Cardiac fibroblast (primary cell): ENCODE results near the genes ERO1A and FERMT2.

GRCh38 chr14:51871948-51872221 lies 11.5 kb downstream of the GNG2 start:
- RRBS: no CpG with 5 or more reads among the region's 2 CpGs

DNA sequence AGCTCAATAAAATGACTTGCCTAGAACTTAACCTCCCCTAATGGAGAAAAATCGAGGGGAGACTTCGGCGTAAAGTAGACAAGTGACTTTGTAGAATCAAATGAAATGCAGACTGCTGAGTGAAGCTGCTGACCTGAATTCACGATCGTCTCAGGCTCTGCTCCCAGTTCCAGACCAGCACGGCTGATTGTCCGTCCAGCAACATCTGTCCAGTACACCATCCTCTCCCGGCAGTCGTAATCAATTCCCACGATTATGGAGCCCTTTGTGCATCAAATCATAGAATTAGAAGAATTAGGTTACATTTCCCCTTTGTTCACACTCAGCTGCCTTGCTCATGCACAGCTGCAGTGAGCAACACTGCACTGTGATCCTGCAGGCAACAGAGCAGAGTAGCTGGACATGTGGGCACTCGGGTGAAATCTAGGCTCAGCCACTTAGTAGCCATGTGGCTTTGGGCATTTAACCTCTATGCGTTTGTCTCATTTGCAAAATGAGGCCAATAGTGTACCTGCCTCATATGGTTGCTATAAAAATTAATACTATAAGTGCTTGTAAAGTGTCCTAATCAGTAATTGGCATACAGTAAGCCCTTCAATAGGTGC lies 22.2 kb downstream of the RTRAF start:
- RRBS: no CpG with 5 or more reads among the region's 12 CpGs

DNA sequence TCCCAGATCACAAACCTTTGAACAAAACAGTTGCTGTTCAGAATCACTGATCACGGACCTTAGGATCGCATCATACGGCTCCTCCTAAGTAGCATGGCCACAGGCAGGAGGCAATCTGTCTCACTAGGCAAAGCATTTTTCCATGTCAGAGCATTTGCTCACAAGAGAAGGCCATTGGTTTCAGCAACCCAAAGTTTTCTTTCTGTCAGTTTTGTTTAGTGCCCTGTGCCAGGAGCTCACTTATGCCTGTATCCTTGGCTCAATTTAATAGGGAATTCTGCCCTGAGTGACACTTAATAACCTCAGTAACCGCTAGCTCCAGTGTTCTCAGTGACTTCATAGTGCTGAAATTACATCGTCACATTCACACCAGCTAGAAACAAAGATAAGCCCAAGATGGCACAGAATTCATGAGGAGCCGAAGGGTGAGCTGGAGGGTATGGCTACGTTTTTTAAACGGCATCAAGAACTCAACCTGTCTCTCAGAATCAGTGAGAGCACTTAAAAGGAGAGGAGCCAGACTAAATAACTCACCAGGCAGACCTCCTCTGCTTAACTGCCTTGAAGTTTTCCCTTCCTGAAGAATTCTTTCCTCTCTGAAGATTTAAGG lies 37.0 kb downstream of the PTGER2 start:
- RRBS: no CpG with 5 or more reads among the region's 8 CpGs

GRCh38 chr14:52659603-52660349 lies 35.6 kb downstream of the ERO1A start:
- RRBS: no CpG with 5 or more reads among the region's 4 CpGs

DNA sequence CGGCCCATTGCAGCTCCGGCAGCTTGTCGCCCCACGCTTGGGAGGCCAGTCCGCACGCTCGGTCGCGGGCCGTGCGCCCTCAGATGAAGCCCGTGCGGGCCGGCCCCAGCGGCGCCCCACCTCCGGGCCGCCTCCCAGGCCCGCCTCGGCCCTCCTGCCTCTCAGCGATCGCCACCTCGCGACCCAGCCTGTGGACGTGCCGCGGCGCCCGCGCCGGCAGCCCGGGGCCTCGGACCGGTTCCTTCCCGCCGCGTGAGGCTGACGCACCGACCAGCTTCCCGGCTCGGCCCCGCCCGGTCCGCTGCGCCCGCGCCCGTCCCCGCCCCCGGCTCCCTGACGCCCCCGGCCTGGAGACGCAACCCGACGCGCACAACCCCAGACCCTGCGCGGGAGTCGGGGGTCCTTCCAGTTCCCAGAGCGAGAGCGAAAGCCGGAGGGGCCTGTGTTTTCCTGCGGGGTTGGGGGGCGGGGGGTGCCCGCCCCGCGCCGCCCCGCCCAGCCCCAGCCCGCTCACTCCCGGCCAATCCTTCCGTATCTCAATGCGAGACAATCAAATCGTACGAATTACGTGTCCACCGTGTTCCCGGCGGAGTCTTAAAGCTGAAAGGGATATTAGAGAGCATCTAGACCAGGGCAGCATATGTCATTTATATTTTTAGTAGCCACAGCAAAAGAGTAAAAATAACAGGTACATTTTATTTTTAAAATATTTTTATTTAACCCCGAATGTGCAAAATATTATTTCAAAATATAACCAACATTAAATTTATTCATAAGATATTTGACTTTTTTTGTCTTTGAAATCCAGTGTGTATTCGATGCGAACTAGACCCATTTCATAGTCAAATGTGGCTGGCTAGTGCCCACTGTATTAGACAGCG lies at the start of gene ERO1A:
ERO1A (minus strand) TSS at position 85 of the 881 bp plus-strand sequence.
- RRBS: 1% methylated on average over 43 of the region's 83 CpGs

- RRBS: no CpG with 5 or more reads among the region's 12 CpGs
Measured at GRCh38 chr14:52789837-52790366, 1.5 kb downstream of the GNPNAT1 start.

DNA sequence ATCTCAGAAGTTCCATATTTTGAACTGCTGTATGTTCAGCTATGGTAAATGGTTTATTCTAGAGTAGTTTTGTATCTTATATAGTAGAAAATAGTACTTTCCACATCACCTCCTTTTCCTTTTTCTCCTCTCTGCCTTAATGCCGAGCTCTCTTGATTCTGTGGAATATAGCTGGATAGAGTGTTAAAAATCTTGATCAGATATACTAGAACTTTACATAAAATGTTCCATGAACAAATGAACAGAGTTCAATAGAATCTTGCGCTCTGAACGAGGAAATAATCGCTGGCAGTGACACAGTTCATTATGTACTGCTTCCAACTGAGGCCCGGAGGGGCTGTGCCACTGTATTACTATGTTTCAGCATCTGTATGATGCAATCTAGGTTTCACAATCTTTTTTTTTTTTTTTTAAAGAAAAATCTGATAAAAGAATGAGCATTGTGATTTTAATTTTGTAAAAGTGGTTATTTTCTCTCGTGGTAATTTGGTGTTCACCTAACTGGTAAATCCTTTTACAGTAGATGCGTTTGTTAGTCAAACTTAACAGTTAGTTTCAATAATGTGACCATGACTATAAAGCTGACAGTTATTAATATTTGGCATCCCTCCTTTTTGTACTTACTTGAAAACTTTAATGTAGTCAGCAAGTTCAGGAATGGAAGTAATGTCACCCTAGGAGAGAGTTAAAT lies 77.2 kb downstream of the FERMT2 start:
- RRBS: no CpG with 5 or more reads among the region's 7 CpGs

DNA sequence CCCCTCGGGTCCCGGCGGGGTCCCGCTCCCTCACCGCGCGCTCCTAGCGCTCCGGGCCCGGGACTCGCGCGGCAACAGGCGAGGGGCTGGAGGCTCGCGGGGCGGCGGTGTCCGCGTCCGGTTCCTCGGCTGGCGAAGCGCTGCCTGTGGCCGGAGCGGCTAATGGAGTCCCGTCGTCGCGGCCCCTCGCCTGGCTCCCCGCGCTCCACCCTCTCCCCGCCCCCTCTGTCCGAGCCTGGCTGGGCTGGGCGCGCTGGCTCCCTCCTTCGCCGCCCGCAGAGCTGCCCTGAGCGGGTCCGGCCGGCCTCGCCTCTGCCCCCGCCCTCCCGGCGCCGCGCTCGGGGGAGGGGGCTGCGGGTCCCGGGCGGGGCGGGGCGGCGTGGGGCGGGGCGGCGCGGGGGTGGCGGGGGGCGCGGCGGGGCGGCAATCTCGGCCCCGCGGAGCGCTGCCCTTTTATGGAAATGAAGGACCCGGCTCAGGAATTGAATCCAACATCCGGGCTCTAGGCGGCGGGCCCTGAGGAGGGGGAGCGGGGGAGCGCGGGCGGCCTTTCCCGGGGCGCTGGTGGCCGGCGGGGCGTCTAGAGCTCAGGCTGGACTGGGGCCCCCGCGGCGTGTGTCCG lies at the start of gene FERMT2:
FERMT2 (minus strand) TSS at position 164 of the 622 bp plus-strand sequence.
- RRBS: 1% methylated on average over 29 of the region's 86 CpGs

DNA sequence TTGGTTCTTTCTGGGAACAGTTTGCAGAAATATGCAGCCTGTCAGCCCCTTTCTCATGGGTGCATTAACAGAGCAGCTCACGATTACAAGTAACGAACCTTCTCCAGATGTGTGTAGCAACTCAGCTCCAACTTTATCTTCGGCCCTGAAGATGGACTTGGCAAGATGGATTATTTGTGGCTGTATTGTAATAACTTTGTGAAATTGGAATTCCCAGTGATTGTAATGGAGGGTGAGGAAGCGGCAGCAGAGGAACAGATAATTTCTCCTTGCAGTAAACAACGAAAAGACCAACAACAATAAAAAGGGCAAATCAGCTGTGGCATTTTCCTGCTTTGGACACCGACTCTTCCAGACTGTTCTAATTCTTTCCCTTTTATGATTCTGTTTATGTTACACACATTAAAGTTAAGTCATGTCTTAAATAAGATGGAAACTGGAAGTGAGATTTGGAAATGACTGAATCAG lies 214.7 kb upstream of the DDHD1 start:
- RRBS: no CpG with 5 or more reads among the region's 6 CpGs

- RRBS: no CpG with 5 or more reads among the region's 2 CpGs
Measured at GRCh38 chr14:53715289-53715711, 241.3 kb downstream of the BMP4 start.

DNA sequence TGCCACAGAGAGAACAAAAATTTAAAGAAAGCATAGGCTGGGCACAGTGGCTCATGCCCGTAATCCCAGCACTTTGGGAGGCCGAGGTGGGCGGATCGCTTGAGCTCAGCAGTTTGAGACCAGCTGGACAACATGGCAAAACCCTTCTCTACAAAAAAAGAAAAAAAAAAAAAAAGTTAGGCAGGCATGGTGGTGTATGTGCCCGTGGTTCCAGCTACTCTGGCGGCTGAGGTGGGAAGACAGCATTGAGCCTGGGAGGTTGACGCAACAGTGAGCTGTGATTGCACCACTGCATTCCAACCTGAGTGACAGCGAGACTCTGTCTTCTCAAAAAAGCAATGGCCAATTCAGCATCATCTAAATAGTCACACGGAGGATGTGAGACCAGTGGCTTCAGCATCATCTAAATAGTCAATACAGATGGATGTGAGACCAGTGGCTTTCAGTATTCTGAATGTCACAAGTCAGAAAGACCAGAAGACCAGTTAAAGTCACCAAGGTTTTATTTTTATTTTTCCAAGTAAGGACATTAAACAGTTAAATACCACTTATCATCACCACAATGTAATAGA lies 10.3 kb upstream of the SAMD4A start:
- RRBS: no CpG with 5 or more reads among the region's 9 CpGs

DNA sequence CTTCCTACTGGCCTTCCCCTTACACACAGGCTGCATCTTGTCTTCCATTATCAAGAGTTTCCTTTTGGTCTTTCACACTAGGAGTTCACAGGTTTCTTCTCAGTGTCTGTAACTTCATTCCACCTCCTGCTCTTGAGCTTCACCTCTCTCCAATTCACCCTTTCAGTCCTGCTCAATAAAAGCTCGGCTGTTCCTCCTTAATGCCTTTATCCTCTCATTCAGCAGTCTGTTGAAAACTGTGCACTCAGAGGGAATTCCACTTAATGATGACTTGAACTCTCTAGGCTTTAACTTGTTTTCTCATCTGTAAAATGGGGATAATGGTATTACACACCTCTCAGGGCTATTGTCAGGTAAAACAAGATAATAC lies 73.9 kb downstream of the SAMD4A start:
- RRBS: no CpG with 5 or more reads among the region's 1 CpG

GRCh38 chr14:54643437-54644217 lies 76.7 kb downstream of the SAMD4A start:
- RRBS: 62% methylated on average over 1 of the region's 9 CpGs

- RRBS: no CpG with 5 or more reads among the region's 10 CpGs
Measured at GRCh38 chr14:54685922-54687089, 119.4 kb downstream of the SAMD4A start.

DNA sequence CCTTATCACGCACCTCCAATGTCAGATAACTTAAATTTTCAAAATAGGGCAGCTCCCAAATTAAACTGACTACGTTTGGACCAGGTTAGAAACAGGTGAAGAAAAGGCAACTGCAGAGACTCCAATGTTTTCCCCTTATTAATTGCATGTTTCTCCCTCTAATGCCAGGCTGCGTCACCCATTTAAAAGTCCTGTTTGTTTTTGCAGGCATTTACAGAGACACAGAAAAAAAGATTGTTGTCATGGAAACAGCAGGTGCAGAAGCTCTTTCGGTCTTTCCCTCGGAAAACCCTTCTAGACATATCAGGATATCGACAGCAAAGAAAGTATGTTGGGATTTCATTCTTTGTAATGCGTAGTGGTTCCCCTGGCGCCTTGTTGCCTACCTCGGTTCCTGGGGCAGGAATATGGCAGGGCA lies 132.7 kb downstream of the GCH1 start:
- RRBS: no CpG with 5 or more reads among the region's 9 CpGs

DNA sequence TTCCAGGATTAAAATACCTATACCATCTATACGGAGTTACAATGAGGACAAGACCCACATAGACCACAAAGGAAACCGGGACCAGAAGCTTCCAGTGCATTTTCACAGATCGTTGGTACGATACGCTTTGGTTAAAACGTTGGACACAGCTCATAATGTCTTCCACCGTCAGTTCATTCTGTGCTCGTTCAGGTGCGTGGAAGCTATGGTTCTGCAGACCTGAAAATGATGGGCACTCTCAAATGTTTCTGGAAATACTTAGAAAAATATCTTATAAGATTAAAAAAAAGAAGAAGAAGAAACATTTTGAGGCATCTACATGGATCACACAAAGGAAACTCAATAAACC lies 59.8 kb downstream of the GCH1 start:
- RRBS: no CpG with 5 or more reads among the region's 9 CpGs

DNA sequence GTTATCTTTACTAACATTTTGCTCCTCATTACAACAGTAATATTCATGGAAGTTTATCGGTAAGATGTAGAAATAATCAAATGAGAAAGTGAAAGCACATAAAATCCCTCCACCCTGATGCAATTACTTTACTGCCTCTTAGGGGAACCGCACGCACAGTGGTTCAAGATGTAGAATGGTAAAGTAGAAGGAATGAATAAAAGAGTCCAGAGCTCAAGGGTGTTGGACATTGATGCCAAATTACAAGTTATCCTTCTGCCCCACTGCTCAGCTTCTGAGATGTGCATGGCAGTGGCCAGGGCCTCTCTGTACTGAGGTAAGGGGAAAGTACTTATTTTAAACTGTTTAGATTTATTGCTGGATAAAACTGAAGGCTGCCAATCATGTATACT lies 20.6 kb downstream of the GCH1 start:
- RRBS: no CpG with 5 or more reads among the region's 3 CpGs

DNA sequence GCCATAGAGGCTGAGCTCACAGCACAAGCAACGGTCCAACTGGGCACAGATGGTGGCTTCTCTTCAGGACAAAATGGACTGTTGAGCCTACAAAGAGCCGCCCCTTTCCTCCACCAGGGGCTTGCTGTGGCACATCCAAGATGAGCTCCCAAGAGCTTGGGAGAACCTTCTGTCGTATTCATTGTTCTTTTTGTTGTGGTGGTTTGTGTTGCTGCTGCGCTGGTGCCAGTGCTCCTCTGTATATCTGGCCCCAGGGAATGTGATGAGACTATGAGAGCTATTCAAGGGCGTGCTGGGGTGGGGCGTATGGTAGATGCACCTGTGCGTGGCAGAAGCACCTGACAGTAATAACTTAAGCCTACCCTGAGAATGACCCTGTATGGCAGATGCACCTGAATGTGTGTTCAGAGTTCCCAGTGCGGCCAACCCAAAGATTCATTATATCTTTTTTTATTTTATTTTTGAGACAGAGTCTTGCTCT lies 17.8 kb upstream of the LGALS3 start:
- RRBS: no CpG with 5 or more reads among the region's 8 CpGs

GRCh38 chr14:55122233-55122505 lies 6.9 kb upstream of the LGALS3 start:
- RRBS: no CpG with 5 or more reads among the region's 1 CpG